NCI-H460 (cell line): ENCODE measurements around a stretch of chr4.

RAMPAGE:
- cytosol, long total RNA: no peak
- long total RNA: no peak
- nucleus, long total RNA: no peak
These were observed 53.8 kb downstream of the SOD3 start for GRCh38 chr4:24849070-24849657.

RAMPAGE:
- cytosol, long total RNA: no peak
- long total RNA: no peak
- nucleus, long total RNA: no peak
These were observed 50.7 kb downstream of the LGI2 start for GRCh38 chr4:24979985-24980445.

DNA sequence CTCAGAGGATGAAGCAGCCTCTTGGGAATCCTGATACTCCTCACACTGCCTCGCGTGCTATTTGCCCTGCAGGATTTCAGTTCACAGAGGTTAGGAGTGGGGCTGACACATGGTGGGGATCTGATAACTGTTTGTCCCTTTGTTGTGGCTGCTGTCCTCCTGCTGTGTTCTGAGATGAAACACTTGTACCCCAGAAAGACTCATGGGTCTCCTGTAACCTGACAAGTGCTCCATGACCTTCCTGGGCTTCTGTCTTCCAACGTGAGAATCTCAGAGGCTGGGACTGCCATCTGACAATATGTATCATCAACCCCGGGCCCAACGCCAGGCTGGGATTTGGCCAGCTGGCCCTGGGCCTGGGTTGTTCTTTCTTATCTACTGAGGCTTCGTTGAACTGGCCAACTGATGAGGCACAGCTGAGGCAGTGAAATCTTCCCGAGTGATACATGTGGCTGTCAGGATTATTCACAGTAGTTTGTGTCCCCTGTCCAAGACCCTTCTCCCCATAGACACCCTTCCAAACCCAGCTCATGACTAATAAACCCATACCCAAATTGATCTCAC lies 60.8 kb downstream of the SEPSECS start:
RAMPAGE:
- cytosol, long total RNA: no peak
- long total RNA: no peak
- nucleus, long total RNA: no peak

DNA sequence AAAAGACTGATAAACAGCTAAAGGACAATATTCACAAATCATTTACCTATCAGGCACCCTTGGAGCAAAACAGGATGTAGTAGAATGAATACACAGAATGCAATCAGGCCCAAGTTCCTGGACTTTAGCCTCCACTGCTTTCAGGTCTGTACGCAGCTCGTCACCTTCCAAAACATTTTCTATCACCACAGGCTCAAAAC lies 5.4 kb downstream of the SEPSECS start:
RAMPAGE:
- cytosol, long total RNA: no peak
- long total RNA: no peak
- nucleus, long total RNA: no peak

GRCh38 chr4:25682062-25682450 lies 26.4 kb downstream of the SLC34A2 start:
RAMPAGE:
- cytosol, long total RNA: no peak
- long total RNA: no peak
- nucleus, long total RNA: no peak

GRCh38 chr4:25802134-25802525 lies 60.7 kb downstream of the SEL1L3 start:
RAMPAGE:
- cytosol, long total RNA: no peak
- long total RNA: no peak
- nucleus, long total RNA: no peak

DNA sequence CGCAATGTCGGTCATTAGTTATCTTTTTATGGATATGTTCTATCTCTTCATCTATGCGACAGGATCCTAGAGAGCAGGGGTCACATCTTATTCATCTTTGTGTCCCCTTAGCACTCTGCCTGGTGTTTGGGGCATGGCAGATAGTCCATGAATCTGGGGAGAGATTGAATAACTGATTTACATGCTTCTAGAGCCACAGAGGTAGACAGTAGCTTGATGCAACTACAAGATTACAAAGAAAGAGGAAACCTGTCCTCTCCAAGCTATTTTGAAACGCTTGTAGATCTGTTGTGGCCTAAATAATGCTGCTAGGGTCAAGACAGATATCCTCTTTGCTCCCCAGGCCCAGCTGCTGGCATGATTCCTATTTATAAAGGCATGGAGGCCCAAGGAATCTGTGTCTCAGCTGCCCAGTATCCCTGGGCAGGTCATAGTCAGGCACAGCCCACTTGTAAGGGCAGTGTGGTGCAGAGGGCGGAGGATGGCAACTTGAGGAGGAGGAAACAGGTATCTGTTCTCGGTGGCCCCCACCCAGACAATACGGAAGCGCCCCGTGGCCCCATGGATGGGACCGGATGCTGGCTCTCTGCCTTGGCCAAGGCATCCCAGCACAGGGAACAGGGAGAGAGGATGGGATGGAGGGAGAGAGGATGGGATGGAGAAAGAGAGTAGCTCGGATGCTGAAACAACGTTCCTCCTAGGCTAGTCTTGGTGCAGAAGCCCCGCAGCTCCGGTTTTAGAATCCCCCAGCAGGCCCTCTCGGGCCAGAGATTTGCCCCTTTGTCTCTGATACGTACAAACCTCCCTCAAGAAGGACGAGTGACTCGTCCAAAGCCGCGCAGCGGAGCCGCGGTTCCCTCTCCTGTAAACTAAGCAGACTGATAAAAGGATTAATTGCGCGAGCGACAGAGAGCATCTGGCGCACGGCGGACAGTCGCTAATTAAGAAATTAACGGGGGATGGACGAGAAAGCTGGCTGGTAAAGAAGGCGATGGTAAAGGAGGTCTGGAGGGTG lies 798 bp upstream of the SMIM20 start:
RAMPAGE:
- cytosol, long total RNA: no peak
- long total RNA: no peak
- nucleus, long total RNA: no peak

RAMPAGE:
- cytosol, long total RNA: no peak
- long total RNA: no peak
- nucleus, long total RNA: no peak
These were observed 24.9 kb downstream of the SMIM20 start for GRCh38 chr4:25938815-25939394.

RAMPAGE:
- cytosol, long total RNA: no peak
- long total RNA: no peak
- nucleus, long total RNA: no peak
These were observed 56.3 kb downstream of the SMIM20 start for GRCh38 chr4:25970113-25970849.

RAMPAGE:
- cytosol, long total RNA: no peak
- long total RNA: no peak
- nucleus, long total RNA: no peak
These were observed 106.9 kb downstream of the SMIM20 start for GRCh38 chr4:26020862-26021344.

RAMPAGE:
- cytosol, long total RNA: no peak
- long total RNA: no peak
- nucleus, long total RNA: no peak
These were observed 118.7 kb downstream of the SMIM20 start for GRCh38 chr4:26032782-26032981.

RAMPAGE:
- cytosol, long total RNA: no peak
- long total RNA: no peak
- nucleus, long total RNA: no peak
These were observed 97.7 kb upstream of the RBPJ start for GRCh38 chr4:26223127-26223516.

DNA sequence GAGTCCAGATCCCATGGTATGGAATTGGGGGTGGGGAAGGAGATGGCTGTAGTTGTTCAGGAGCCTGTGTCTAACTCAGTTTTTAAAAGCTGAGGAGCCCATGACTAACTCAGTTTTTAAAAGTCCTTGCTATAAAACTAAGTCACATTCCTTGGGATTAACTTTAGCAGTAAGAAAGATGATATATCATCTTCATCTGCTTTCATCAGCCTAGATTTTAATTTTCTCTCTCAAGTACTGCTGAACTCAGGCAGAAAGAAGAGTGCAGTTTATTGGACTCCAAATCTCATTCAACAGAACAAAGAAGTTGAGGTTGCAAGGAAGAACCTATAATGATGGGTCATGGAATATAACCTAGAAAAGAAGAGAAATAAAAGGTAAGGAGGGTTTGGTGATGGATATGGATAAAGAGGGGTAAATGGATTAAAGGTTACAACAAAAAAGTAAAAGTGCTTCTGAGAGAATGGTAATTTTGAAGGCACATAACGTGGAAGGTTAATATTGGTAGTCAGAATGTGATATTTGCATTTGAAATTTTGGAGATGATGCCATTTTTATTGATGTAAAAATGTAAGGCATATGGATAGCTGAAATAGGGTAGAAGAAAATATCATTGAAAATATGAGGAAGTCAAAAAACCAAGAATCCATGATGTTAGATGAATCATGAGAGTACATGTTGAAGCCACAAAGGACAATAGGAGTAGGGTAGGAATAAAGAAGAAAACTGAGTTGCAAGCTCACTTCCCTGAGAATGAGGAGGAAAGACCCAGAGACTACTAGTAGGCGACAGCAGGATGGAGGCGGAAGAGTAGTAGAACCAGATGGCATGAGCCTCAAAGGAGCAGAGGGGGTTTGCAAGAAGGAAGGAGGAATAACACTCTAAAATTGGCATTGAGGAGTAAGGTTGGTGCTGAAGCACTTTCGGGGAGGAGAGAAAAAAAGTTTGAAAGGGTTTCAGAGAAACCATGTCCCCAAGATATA lies 96.0 kb upstream of the STIM2 start:
RAMPAGE:
- cytosol, long total RNA: no peak
- long total RNA: no peak
- nucleus, long total RNA: no peak

RAMPAGE:
- cytosol, long total RNA: no peak
- long total RNA: no peak
- nucleus, long total RNA: no peak
These were observed 25.5 kb downstream of the STIM2 start for GRCh38 chr4:26885904-26886755.

DNA sequence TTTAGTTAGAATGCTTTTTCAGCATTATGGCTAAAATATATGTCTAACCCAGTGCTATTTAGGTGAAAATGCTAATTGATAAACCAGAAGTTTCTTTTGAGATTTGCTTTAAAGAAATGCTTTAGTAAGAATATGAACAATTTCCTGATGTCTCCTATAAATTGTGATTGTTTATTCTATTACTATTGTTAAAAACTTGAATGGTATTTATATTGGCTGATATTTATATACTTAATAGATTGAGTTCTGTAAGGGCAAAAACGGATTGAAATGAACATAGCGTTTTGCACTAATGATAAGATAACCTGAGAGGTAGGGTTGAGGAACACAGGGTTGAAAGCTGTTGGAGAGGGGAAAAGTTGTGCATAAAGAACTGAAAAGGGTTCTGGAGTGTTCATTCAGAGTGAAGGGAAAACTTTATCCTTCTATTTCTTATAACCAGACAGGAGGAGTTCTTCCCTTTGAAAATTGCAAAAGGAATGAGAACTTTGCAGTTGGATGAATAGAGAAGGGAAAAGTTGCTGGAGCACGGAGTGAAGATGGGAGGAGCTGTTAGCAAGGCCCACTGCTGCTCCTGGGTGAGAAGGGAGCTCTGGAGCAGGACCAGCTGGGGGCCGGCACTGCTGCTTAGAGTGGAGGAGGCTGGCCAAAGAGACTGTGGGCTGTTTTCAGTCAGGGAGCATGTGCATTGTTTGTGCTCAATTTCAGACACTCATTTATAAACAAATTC lies 163.9 kb downstream of the STIM2 start:
RAMPAGE:
- cytosol, long total RNA: no peak
- long total RNA: no peak
- nucleus, long total RNA: no peak

GRCh38 chr4:29911827-29912158 lies 808.4 kb upstream of the PCDH7 start:
RAMPAGE:
- cytosol, long total RNA: no peak
- long total RNA: no peak
- nucleus, long total RNA: no peak

DNA sequence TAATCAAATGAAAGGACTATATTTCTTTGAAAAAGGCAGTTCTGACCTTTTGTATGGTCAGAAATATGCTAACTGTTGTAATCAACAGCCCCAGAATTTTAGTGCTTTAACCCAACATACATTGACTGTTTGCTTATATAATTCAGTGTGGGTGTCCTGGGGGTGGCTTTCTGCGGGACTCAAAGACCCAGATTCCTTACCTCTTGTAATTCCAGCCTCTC lies 301.1 kb downstream of the PCDH7 start:
RAMPAGE:
- cytosol, long total RNA: no peak
- long total RNA: no peak
- nucleus, long total RNA: no peak

GRCh38 chr4:31145322-31146000 lies 425.3 kb downstream of the PCDH7 start:
RAMPAGE:
- cytosol, long total RNA: no peak
- long total RNA: no peak
- nucleus, long total RNA: no peak

DNA sequence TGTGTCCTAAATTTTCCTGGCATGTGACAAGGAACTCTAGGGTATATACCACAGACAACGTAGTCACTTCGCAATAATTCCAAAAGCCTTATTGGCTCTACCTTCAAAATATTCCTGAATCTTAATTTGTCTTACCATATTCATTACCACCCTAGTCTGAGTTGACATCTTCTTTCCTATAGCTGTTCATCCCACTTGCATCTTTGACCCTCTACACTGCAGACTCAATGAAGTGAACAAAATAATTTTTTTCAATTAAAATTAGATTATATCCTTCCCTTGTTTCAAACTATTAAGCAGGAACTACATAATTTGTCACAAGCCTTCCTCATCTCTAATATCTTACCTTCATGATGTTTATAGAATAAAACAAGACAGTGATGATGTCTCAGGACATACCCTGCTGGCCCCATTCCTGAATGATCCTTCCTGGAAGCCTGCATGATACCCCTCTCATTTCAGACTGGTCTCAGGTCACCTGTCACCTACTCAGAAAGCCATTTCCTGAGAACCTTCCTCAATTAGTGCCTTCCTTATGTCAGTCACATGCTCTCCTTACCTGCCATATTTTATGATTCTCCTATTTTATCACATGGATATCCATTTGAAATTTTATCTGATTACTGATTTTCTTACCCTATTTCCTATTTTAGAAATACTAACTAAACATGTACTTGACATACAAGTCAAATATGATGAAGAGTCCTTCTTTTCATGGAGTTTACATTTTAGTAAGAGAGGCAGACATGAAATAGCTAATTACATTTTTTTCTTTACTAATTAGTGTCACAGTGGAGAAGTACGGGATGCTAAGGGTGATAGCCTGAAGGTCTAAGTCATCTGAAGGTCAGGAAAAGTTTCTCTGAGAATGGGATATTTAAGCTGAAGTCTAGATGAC lies 166.6 kb downstream of the ARAP2 start:
RAMPAGE:
- cytosol, long total RNA: no peak
- long total RNA: no peak
- nucleus, long total RNA: no peak

DNA sequence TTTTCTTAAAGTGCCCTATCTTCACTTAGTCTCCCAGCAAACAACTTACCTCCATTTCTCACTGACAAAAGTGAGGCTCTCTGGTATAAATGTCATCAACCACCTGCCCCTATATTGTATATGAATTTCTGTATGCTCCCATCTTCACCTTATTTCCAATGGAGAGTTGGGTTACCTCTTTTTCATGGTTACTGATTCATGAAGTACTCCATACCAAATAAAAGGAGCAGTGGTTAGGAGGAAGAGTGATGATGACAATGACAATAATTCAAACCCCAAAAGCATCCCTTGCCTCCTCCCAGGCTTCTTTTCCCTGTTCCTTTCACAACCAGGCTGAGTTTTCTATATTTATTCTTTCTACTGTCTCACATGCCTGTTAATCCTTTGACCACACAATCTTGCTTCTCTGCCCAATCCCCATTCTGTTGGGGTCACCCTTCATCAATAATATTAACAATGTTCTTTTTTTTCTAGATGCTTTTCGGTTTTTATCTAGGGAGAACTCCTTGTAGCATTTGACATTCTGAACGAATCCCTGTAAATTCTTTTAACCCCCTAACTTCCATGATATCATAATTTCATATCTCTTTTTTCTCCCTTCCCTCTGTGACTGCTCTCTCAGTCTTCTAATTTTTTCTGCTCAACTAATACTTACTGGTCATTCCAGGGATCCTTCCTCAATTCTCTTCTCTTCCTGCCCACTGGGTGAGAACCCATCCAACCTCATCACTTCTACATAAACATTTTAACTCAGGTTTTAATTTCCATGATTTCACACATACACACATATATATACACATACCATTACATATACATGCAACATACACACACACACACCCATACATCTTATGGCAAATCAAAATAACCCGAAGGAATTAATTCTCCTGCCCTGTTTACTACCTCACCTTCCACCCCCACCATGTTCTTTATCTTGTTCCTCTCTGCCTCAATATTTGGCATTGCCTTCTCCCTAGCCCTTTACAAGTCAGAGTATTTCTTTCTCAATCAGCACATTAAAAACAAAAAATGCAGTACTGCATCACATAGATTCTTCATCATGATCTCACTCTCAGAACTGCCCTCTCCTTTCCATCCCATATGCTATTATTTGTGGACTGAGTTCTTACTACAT lies 114.9 kb downstream of the ARAP2 start:
RAMPAGE:
- cytosol, long total RNA: no peak
- long total RNA: no peak
- nucleus, long total RNA: no peak